Smooth muscle cell (in vitro differentiated cells): ENCODE data around the gene CLEC16A.

DNA sequence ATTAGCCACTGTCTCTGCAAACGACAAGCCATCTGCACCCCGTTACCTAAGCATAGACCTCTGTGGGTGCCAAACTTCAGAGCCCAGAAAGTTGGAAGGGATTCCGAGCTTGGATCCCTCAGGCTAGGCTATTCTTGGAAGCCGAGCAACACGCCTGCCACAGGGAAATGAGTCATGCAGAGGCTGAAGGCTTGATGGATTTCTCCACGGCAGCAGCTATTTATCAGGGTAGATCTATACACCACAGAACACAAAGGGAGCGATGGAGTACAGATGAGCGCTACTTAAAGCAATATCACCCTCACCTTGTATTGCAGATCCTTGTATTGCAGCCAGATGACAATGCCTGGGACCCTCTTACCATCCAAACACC is 101.8 kb downstream of the GRIN2A start:
- RAMPAGE, long total RNA: no peak

- RAMPAGE, long total RNA: no peak
Observed at GRCh38 chr16:10181169-10182021, 833 bp downstream of the GRIN2A start.

DNA sequence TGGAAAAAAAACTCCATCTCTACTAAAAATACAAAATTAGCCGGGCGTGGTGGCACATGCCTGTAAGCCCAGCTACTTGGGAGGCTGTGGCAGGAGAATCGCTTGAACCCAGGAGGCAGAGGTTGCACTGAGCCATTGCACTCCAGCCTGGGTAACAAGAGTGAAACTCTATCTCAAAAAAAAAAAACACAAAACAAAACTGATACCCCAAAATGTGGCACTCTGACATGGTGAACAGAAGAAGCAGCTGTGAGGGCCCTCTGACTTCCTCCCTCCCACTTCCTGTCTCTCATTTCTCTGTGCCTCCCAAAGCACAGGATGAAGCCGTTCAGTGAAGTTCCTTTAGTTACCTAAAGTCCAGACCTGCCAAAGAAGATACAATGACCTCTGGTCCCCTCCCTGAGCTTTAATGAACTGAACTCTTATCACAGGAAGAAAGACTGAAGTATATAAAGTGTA is 93.3 kb upstream of the GRIN2A start:
- RAMPAGE, long total RNA: no peak

DNA sequence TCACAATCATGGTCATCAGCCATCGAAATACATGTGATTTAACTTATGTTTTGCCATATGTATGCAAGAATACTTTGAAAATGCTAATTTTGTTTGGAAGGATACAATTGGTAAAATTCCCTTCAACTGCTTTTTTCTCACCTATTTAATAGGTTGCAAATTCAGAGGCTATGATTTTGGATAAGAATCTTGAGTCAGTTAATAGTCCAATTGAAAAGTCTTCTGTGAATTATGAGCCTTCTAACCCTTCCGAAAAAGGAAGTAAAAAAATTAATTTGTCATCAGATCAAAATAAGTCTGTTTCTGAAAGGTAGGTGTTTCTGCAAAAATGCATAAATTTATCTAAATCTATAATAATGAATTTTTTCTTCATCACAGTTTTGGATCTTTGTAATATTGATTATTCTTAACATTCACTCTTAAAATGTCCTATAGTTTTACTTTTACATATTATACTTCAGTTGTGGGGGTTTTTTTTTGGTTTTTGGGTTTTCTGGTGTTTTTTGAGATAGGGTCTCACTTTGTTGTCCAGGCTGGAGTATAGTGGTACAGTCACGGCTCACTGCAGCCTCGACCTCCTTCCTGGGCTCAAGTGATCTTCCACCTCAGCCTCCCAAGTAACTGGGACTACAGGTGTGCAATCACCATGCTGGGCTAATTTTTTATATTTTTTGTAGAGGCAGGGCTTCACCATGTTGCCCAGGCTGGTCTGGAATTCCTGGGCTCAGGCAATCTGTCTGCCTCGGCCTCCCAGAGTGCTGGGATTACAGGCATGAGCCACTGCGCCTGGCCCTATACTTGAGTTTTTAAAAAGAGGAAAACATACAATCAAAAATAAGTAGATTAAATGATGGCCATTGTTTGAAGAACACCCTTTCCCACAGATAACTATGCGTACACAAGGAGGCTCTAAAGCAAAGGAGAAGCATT is 71.6 kb downstream of the ATF7IP2 start:
- RAMPAGE, long total RNA: no peak

DNA sequence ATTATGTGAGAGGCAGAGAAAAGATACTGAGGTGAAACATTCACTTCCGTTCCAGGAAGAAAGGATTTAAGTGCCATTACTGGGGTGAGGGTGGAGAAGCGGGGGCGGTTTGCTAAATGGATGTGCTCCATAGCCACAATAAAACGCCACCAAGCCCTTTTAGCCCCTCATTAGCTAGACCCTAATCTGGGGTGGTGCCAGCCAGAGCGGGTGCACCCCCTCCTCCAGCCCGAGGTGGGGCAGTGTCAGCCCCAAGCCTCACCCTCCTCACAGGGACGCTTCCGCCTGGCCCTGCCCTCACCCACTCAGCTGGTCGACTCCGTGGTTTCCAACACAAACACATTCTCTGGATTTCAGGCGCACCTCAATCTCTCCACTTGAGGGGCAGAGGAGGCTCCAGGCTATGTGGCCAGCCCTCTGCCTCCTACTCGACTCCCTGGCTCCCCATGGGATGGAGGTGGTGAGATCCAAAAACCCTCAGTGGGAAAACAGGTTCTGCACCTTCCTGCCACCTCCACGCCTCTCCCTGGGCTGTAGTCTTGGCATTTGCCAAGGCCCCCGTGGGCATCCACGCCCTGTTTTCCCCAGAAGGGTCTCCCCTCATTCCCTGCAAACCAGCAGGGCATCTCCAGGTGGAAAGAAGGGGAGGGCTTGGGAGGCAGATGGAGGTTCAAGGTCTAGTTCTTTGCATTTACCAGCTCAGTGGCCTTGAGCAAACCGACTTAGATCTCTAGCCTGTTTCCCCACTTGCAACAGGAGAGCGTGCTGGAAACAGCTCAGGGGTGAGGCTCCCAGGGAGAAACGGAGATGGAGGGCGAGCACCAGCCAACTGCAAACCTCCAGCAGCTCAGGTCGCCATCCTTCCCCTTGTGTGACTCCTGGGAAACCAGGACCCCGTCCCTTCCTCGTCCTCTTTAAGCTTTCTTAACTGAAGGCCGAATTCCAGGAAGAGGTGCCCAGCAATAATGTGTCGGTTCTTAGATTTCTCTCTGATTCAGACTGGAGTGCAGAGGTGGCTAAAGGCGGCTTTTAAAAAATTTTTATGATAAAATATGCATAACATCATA is 1.7 kb downstream of the EMP2 start:
- RAMPAGE, long total RNA: no peak

- RAMPAGE, long total RNA: no peak
Observed at GRCh38 chr16:10579395-10580440, 680 bp downstream of the EMP2 start.

DNA sequence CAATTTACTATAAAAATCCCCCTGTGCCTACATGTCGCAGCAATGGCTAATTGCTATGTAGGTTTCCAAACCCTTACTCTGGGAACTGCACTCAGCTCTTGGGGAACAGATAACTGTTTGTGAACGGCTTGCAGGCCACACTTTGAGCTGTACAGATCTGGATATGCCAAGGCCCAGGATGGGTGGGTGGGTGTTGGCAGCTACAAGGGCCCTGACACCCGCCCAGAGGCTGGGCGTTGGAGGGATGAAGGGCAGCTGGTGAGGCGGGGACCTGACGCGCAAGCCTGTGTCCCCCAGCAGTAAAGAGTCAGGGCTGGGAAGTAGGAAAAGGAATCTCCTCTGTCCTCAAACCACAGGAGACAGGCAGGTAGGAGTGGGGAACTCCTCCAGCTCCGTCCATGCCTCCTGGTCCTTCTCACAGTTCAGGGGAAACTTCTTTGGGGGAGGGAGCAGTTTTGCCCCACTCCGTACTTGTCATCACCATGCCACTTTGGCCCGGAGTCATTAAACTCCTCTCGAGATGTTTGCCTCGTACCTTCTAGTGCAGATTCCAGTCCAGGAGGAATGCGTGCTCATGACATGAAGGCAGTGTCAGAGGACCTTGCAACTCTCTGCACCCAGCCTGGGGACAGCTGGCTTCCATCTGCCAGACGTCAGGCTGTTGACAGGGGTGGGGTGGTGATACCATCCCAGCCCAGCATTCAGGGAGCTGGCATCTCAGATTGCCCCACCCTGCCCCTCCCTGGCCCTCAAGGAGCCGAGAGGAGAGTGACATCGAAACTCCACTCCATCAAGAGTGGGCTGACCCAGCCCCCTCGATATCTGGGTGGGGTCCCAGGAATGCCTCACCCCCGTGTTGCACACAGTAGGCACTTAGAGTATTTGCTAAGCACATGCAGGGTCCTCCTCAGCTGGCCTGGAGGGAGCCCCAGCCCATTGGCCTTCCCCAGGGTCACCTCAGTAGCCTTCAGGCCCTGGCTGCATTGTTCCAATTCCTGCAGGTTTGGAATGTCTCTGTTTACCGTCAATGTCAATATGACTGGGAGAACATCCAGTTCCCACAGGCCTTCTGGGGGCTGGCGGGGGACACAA is 21.0 kb upstream of the EMP2 start:
- RAMPAGE, long total RNA: no peak

GRCh38 chr16:10616948-10617690 is 36.7 kb upstream of the EMP2 start:
- RAMPAGE, long total RNA: no peak

DNA sequence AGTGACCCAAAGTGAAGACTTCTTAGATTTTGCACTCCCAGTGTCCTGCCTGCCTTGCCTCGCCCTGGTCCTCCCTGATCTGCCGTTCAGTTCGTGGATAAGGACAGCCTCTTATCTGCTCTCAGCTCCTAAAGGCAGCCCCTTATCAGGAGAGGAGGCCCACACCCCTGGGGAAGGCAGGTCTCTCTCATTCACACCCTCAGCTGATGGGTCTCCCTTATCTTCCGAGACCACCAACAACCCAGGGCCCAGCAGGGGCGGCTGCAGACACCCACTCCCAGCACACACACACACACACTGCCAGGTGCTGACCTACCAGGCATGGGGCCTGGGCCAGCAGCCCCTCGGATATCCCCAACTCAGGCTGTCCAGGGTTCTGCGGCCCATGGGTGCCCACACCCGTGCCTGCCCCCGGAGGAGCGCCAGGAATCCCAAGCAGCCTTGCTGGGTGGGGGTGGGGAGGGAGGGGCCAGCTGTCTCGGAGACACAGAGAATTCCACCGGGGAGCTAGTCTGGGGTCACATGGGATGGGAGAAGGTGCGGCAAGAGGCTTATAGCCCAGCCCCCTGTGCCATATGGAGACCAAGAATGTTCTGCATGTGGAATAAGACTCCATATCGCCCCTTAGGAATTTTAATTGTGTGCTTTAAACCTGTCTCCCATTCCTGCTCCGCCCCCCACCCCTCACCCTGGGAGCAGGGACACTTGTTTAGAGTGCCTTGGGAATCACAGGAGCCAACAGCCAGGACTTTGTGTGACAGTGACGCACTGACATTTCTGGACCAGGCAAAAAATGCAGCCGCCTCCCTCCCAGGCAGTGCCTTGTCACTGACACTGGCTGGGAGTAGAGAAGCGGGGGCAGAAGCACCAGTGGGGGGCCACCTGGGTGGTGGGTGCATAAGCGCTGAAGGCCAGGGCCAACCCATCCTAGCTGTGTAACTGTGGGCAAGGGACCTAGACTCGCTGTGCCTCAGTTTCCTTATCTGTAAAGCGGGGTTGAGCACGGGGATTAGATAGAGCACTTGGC is 41.9 kb upstream of the EMP2 start:
- RAMPAGE, long total RNA: no peak

DNA sequence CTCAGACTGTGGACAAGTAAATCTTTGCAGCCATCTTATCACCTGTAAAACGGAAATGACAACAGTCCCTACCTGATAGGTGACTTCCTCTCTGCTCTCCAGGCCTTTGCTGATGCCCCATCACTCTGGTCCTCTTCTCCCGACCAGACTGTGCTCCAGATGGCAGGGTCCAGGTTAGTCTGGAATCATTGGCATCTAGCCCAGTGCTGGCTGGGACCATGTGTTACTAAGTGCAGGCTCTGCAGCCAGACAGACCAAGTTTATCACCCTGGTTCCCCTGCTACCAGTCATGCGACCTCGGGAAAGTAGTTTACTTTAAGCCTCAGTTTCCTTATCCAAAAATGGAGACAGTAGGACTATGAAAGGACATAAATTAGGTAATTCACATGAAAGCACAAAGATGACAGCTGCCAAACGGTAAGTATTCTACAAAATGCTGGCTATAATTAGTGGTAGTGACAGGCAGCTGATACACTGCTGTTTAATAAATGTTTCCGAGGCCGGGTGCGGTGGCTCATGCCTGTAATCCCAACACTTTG is 1.7 kb upstream of the NUBP1 start:
- RAMPAGE, long total RNA: no peak

DNA sequence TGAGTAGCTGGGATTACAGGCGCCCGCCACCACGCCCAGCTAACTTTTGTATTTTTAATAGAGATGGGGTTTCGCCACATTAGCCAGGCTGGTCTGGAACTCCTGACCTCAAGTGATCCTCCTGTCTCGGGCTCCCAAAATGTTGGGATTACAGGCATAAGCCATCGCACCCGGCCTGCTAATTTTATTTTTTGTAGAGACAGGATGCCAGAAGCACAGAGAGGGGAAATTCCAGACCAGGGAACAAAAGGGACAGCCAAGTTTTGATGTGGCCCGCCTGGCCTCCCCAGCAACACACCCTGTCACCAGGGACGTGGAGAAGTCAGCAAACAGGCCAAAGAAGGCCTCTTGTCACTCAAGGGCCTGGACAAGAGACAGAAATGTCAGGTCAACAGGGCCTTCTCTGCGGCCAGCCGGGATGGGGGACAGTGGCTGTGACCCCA is 8.9 kb upstream of the TVP23A start:
- RAMPAGE, long total RNA: no peak

GRCh38 chr16:10832246-10832781 is 13.7 kb upstream of the TVP23A start:
- RAMPAGE, long total RNA: no peak

DNA sequence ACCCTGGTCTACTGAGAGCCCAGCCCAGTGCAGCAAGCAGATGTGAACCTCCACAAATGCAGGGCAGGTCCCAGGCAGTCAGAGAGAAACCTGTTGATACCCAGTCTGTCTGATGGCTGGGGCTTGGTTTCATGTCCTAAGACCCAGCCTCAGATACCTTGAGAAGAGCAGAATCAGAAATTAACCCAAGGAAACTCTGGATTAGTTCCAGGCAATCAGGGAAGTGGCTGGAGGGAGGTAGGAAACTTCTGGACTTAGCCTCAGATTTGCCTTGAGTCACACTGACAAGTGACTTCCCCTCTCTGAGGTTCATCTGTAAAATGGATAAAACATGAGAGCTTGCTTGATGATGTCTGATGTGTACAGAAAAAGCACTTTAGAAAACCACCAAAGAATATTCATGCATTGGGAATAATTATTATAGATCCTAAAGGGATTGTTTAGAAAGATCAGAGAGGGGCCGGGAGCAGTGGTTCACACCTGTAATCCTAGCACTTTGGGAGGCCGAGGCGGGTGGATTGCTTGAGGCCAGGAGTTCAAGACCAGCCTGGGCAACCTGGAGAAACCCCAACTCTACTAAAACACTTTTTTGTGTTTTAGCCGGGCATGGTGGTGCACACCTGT is 3.6 kb downstream of the CIITA start:
- RAMPAGE, long total RNA: no peak

DNA sequence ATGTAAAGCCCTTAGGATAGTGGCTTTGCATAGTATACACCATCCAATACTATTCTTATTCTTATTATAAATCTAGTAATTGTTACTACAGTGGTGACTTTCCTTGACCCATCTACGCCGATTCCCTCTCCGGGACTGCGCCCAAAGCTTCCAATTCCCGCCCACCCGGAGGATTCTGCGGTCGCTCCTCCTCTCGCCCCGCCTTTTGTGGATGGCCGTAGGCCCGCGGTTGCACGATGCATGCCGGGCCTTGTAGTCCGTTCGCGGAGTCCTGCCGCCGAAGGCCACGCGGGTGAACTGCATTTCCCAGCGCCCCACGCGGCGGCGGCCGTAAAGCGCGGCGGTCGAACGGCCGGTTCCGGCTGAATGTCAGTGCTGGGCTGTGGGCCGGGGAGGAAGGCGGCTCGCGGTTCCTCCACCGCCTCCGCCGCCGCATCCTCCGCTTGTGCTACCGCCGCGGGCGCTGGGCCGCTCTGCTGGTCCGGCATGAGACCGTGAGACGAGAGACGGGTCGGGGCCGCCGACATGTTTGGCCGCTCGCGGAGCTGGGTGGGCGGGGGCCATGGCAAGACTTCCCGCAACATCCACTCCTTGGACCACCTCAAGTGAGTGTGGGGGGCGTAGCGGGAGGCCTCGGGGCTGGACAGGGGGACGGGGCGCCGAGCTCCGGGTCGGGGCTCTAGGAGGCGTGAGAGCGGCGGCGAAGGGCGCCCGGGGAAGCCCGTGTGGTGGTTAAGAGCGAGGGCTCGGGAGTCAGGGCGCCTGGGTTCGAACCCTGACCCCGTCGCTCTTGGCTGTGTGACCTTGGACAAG is at the start of gene CLEC16A:
Gene CLEC16A (plus strand): TSS at position 372 of the 813 bp plus-strand sequence.
- RAMPAGE, long total RNA: start-site peak on the plus strand centred at position 379 of the sequence, 41 bp wide, 247 and 40 reads in 2 replicates

DNA sequence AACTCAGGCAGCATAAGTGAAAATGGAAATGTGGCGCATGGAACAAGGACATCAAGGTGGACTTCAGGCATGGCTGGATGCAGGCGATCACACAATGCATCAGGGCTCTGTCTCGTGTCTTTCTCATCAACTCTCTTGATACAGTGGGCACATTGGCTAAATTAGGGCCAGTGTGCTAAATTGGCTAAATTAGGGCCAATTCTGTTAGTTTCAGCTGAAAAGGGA is 17.7 kb downstream of the SOCS1 start:
- RAMPAGE, long total RNA: no peak

- RAMPAGE, long total RNA: no peak
Observed at GRCh38 chr16:11309737-11310436, 28.8 kb upstream of the PRM1 start.

DNA sequence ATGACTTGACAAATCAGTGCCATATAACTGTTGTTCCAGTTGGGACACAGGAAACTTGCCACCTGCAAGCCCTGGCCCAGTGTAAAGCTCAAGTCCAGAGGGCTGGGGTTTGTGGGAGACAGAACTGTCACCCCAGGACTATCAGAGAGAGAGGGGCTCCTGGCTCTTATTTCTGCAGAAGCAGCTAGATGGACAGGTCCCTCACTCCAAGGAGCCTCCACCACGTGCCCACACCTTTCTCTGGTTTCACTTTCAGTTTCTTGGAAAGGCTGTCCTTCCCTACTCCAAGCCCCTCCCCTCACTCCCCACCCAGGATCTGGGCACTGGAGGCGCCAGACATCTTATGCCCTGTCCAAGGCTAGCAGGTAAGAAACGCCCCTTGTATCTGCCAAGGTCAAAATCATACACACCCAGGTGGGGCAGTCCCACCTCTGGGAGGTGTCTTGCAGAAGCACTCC is 31.5 kb upstream of the PRM1 start:
- RAMPAGE, long total RNA: no peak

DNA sequence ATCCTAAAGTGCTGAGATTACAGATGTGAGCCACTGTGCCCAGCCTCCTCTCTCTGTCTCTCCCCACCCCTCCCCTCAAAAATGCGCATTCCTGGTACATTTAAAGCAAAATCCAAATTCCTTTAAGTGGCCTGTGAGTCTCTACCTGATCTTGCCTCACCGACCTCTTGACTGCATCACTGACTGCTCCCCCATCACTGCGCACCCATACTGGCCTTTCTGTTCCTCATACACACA is 17.5 kb upstream of the RMI2 start:
- RAMPAGE, long total RNA: no peak

DNA sequence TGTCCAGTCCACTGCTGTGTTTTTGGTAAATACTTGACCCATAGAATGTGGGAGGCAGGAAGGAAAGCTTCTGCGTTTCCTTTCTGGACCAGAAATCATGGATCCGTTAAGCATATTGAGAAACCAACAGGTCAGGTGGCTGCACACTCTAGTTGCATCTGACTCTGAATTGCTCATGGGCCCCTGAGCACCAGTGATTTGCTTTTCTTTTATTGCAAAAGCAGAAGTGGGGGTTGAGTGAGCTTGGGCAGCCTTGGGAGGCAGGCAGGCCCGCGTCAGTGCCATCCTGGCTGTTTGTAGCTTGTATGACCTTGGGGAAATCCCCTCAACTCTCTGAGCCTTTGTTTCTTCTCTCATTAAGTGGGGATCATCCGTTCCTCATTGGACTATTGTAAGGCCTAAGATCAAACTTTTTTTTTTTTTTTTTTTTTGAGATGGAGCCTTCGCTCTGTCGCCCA is 25.3 kb downstream of the RMI2 start:
- RAMPAGE, long total RNA: no peak

- RAMPAGE, long total RNA: no peak
Observed at GRCh38 chr16:11495290-11495545, 31.8 kb downstream of the ENSG00000188897 start.